HTERT-HM (cell line): ENCODE measurements around a stretch of chr7.

- RRBS = 12% methylated on average over 20 of the region's 56 CpGs
These were observed 1.1 kb downstream of the WDR86 start for GRCh38 chr7:151408273-151409515.

GRCh38 chr7:151433380-151433710 lies 6.6 kb downstream of the CRYGN start:
- RRBS = no CpG with 5 or more reads among the region's 3 CpGs

DNA sequence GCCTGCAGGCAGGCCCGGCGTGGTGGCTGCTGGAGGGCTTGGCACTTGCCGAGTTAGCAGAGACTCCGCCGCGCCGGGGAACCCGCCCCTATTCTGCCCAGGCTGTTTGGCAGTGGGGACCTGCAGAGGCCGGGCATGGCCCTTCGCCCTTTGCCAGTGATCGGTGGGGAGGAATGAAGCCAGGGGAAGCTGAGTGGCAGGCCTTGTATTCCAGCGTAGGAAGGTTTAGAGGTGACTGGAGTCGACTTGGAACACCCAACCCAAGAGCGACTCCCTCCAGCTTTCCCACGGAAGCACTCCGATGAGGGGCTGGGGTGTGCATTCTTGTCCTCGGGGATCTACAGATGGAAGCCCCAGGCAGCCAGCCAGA lies 1.0 kb upstream of the RHEB start:
- RRBS = 4% methylated on average over 9 of the region's 17 CpGs

DNA sequence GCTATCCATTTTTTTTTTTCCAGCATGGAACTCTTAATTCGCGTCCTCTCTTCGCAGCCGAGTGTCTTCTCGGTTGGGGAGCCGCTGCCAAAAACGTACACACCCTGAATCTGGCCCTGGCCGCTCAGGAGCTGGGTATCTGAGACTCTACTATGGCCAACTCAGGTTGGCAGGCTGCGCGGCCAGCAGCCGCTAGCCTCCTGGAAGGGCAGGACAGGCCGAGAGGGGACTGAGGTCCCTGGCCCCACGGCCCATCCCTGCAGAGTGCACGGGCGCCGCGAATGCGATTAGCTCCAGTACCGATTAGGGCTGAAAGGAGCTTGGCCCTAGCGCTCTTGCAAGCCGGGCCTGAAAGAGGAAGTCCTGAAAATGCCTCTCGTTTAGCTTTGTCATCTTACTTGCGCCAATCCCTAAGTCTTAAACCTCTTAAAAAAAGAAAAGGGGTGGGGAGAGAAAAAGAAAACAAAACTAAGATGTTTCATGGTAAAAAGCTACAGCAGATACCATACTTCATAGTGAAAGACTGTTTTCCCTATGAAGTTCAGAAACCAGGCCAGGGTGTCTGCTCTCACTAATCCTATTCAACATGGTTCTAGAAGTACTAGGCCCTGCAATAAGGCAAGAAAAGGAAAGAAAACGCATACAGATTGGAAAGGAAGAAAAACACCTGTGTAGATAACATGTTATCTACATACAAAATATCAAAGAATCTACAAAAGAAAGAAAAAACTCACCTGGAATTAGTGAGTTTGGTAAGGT lies 113.3 kb upstream of the RHEB start:
- RRBS = no CpG with 5 or more reads among the region's 24 CpGs

GRCh38 chr7:151652125-151652707 lies 132.5 kb upstream of the RHEB start:
- RRBS = no CpG with 5 or more reads among the region's 6 CpGs

DNA sequence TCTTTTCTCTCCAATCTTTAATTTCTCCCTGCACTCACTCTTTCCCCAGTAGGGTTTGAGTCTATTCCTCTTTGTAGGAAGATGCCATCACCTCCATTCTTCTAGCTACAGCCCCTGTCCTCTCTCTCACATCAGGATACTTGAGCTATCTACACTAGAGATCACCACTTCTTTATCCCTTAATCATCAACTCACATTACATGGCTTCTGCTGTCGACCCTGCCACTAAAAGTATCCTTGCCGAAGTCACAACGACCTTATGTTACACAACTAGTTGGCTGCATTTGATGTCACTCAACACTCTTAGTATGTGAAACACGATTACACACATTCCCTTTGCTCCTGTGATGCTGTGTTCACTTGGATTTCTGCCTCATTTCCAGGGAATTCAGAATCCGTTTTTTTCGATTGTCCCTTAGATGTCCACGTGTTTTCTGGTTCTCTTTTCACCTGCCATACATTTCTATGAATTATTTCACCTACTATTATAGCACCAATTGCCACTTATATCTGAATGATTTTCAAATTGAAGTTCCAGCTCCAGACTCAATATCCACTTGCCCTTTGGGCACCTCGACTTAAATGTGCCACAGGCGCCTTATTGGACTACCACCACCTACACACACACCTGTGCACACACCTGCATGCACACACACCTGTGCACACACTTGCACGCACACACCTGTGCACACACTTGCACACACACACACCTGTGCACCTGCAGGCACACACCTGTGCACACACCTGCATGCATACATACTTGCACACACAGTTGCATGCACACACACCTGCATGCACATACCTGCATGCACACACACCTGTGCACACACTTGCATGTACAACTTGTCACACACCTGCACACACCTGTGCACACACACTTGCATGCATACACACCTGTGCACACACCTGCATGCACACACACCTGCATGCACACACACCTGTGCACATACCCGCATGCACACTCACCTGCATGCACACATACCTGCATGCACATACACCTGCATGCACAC lies 149.7 kb upstream of the RHEB start:
- RRBS = no CpG with 5 or more reads among the region's 11 CpGs

GRCh38 chr7:151710397-151711135 lies 166.3 kb downstream of the PRKAG2 start:
- RRBS = no CpG with 5 or more reads among the region's 12 CpGs

GRCh38 chr7:151796198-151796917 lies 80.6 kb downstream of the PRKAG2 start:
- RRBS = 62% methylated on average over 4 of the region's 25 CpGs

- RRBS = 14% methylated on average over 1 of the region's 18 CpGs
These were observed 17.5 kb upstream of the PRKAG2 start for GRCh38 chr7:151894456-151894862.

GRCh38 chr7:151925353-151926515 lies 30.5 kb upstream of the GALNTL5 start:
- RRBS = no CpG with 5 or more reads among the region's 26 CpGs

GRCh38 chr7:152161927-152162937 lies 136.8 kb downstream of the GALNT11 start:
- RRBS = no CpG with 5 or more reads among the region's 9 CpGs

GRCh38 chr7:152240541-152241341 lies 195.1 kb downstream of the KMT2C start:
- RRBS = no CpG with 5 or more reads among the region's 11 CpGs

GRCh38 chr7:152366741-152366992 lies 69.1 kb downstream of the KMT2C start:
- RRBS = 28% methylated on average over 25 of the region's 30 CpGs

GRCh38 chr7:152409018-152409557 lies 26.7 kb downstream of the KMT2C start:
- RRBS = no CpG with 5 or more reads among the region's 9 CpGs

DNA sequence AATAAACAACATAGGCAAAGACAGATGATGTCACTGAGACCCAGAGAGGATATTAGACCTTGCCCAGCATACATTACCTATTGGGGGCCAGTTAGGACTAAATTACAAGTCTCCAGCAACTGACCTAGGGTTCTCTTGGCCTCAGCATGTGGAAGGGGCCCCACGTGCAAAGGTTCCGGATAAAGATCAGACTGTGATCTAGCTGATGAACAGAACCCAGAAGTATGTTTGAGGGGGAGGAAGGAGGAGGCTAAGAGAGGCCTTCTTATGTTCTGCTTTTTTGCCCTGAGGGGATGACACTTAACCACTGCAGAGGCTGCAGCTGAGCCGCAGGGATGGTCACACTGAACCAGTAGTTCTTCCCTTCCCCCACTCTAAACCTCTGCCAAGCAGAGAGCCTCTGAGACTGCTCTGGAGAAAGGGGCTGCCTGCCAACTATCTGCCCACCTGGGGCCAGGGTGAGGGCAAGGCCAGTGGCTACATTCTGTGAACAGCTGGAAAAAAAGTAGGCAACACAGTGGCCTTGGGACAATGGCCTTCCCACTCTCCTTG lies 24.0 kb upstream of the KMT2C start:
- RRBS = no CpG with 5 or more reads among the region's 3 CpGs

GRCh38 chr7:152463520-152463892 lies 27.7 kb upstream of the KMT2C start:
- RRBS = 1% methylated on average over 24 of the region's 35 CpGs

GRCh38 chr7:152807855-152808180 lies 48.3 kb downstream of the ACTR3B start:
- RRBS = no CpG with 5 or more reads among the region's 4 CpGs

GRCh38 chr7:152851792-152852404 lies 92.3 kb downstream of the ACTR3B start:
- RRBS = no CpG with 5 or more reads among the region's 21 CpGs

GRCh38 chr7:153043029-153043330 lies 283.4 kb downstream of the ACTR3B start:
- RRBS = no CpG with 5 or more reads among the region's 2 CpGs

GRCh38 chr7:154051070-154051752 lies 987 bp upstream of the DPP6 start:
- RRBS = no CpG with 5 or more reads among the region's 56 CpGs